Esophagus squamous epithelium (tissue), 4 donors: ENCODE data around the gene PHLDA3.

DNA sequence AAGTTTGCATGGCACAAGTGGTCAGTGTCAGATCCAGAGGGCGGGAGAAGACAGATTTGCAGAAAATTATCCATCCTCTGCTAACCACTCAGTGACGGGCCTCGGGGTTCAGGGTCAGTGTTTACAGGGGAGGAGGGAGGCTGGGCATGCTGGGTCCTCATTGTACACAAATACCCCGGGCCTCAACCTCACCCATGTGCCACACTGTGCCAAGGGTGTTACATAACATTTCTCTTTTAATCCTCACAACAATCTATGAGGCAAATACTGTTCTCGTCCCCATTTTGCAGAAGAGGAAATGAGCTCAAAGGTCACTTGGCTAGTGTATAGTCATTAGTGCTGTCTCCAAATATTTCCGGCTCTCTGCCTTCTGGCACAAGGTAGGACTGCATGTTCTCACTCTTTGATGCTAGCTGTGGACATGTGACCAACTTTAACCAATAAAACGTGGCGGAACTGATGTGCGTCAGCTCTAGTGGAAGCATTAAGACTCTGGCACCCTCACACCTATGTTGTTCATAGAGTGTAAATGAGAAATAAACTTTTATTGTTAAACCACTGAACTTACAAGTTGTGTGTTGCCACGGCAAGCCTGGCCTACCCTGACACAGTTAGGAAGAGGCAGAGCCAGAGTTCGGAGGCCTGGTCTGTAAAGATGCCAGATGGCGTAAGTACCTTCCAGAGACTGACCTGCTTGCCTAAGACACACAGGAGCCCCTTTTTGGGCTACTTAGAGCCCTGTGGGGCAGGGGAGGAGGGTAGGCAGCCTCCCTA, 4.9 kb upstream of the KIF21B start:
- PRO-cap = no peak
- RAMPAGE, long total RNA, 4 experiments = no peak in any of the 4 experiments

DNA sequence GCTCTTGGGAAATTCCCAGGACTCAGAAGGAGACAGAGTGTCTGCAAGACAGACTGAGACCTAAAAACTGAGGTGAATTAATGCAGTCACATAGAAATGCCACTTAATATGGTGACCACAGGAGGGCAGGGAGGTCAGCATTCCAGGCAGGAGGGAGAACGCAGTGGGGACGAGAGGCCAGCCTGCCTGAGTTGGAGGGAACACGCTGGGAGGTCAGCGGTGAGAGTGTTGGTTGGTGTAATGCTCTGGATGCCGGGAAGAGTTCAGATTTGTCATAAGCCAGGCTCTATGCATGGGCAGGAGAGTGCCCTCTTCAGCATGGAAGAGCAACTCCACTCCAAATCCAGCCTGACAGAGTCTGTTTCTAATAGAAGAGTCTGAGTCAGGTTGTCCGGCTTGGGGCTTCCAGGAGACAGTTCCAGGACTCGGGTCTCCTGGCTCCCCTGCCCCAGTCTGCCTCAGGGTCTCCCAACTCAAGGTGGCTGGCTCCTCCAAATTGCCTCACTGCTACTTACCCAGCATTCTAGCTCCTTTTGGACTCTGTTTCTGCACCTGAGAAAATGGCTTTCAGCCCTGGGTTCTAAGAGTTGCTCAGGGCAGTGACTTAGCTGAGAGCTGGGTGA, 5.7 kb upstream of the IGFN1 start:
- PRO-cap = no peak
- RAMPAGE, long total RNA, 4 experiments = no peak in any of the 4 experiments

DNA sequence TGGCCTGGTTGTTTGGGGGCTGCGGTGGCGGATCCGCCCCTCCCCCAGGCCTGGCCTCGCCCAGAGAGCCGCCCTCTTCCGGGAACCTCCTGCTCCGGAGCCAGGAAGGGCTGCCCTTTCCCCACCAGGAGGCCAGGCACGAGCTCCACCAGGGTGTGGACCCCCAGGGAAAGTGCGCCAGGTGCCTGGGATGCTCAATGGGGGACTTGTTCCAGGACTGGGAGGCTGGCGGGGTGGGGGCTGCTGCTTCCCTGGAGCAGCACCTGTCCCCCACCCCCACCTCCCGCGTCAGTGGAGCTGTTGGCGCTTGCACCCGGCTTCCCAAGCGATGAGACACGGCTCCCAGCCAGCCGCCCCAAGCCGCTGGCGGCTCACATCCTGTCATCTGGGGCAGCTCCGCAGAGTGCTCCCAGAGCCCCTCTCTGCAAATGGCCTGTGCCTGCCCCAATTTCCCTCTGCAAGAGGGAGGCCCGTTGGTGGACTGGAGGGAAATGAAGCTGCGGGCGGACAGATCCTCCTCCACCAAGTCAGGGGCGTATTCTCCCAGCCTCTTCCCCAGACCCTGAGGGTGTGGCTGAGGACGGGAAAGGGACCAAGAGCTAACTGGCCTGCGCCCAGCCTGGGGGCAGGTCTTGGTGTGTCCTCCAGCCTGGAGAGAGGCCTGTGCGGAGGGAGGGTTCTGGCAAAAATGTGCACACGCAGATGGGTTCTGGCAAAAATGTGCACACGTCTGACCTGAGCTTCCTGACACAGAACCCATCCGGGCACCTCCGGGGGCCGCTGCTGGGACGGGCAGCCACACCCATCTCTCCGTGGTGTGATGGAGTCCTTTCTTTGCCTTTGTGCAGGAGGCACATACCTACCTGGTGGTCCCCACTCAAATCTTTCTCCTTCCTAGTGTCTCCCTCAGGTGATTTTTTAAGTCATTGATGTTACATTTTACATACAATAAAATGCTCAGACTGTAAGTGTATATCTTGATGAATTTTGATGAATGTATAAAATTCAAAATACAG, 23.3 kb upstream of the PKP1 start:
- PRO-cap = bidirectional peak, plus-strand start at position 358 of the sequence, minus-strand start at position 330 of the sequence
- RAMPAGE, long total RNA, 4 experiments = no peak in any of the 4 experiments

GRCh38 chr1:201284008-201284360, 678 bp downstream of the PKP1 start:
- PRO-cap = bidirectional peak, plus-strand start at chr1:201284232, minus-strand start at chr1:201284137
- RAMPAGE, long total RNA, 4 experiments = no peak in any of the 4 experiments

- PRO-cap = bidirectional peak, plus-strand start at chr1:201346636, minus-strand start at chr1:201346434
- RAMPAGE, long total RNA, 4 experiments = no peak in any of the 4 experiments
These were observed 31.0 kb downstream of the TNNT2 start for GRCh38 chr1:201346246-201347102.

DNA sequence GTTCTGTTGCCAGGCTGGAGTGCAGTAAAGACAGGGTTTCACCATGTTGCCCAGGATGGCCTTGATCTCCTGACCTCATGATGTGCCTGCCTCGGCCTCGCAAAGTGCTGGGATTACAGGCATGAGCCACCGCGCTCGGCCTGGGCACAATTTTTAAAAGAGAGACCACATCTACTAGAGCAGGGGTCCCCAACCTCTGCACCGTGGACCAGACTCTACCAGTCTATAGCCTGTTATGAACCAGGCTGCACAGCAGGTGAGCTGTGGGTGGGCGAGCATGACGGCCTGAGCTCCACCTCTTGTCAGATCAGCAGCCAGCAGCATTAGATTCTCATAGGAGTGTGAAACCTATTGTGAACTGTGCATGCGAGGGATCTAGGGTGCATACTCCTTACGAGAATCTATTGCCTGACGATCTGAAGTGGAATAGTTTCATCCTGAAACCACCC, 20.8 kb downstream of the TNNT2 start:
- PRO-cap = no peak
- RAMPAGE, long total RNA, 4 experiments = no peak in any of the 4 experiments

DNA sequence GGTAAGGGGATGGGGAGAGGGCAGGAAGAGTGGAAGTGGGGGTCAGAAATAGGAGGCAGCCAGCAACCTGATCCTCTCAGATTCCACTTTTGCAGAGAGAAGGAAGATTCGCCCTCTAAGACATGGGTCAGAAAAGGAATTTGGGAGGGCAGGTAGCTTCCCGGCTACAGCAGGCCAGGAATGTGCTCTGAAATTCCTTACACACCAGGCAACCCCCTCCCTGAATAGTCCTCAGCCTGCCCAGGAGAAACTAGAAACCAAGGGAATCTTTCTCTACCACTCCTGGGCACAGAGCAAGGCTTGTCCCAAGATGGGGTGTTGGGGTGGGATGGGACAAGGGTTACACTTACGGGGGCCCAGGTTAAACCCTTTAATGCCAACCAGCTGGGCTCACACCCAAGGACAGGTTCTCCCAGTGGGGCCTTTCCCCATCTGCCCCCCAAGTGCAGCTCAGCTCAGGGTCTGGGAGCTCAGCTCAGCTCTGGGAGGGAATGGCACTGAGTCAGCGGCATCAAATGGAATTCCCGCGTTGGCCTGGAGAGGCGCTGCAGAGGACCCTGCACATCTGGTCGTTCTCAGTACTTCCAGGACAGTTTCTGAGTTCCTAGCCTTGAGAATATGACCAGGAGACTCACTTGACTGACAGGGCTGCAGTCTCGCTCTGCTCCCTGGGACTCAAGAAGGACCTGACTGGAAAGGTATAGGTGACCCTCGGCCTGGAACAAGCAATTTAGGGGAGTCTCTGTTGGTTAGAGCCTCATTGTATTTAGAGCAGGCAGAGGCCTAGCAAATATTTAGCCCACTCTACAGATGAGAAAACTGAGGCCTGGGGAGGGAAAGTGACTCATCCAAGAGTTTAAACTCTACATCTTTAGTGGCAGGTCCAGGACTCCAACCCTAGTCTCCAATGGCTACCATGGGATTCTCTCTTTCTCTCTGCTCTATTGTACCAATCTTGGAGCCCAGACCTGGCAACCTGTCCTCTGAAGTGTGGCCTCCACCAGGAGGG, 680 bp downstream of the TNNT2 start:
- PRO-cap = no peak
- RAMPAGE, long total RNA, 4 experiments = no peak in any of the 4 experiments

DNA sequence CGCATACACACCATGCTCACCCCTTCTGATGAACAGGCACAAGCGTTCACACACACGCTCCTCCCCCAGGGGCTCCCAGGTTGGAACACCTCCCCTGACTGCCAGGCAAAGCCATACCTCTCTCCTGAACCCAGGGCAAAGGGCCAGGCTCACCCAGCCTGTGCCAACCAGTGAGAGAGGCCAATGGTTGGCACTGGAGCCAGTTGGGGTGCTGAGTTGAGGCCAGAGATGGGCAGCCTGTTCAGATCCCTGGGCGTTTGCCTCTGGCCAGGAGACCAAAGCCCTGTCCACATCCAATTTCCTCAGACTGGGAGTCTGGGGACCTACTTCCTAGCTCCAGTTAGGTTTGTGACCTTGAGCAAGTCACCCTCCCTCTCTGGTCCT, 5.7 kb upstream of the LAD1 start:
- PRO-cap = no peak
- RAMPAGE, long total RNA, 4 experiments = no peak in any of the 4 experiments

GRCh38 chr1:201422285-201422642, 734 bp upstream of the TNNI1 start:
- PRO-cap = no peak
- RAMPAGE, long total RNA, 4 experiments = no peak in any of the 4 experiments

- PRO-cap = bidirectional peak, plus-strand start at chr1:201468596, minus-strand start at chr1:201468452; unidirectional peak, minus-strand start at chr1:201468738; bidirectional peak, plus-strand start at chr1:201469212, minus-strand start at chr1:201469134; bidirectional peak, plus-strand start at chr1:201469368, minus-strand start at chr1:201469387
- RAMPAGE, long total RNA, 4 experiments = no peak in any of the 4 experiments
These were observed at the start of gene PHLDA3 for GRCh38 chr1:201468353-201469456. TSS of gene PHLDA3 (minus strand) at chr1:201469188.

DNA sequence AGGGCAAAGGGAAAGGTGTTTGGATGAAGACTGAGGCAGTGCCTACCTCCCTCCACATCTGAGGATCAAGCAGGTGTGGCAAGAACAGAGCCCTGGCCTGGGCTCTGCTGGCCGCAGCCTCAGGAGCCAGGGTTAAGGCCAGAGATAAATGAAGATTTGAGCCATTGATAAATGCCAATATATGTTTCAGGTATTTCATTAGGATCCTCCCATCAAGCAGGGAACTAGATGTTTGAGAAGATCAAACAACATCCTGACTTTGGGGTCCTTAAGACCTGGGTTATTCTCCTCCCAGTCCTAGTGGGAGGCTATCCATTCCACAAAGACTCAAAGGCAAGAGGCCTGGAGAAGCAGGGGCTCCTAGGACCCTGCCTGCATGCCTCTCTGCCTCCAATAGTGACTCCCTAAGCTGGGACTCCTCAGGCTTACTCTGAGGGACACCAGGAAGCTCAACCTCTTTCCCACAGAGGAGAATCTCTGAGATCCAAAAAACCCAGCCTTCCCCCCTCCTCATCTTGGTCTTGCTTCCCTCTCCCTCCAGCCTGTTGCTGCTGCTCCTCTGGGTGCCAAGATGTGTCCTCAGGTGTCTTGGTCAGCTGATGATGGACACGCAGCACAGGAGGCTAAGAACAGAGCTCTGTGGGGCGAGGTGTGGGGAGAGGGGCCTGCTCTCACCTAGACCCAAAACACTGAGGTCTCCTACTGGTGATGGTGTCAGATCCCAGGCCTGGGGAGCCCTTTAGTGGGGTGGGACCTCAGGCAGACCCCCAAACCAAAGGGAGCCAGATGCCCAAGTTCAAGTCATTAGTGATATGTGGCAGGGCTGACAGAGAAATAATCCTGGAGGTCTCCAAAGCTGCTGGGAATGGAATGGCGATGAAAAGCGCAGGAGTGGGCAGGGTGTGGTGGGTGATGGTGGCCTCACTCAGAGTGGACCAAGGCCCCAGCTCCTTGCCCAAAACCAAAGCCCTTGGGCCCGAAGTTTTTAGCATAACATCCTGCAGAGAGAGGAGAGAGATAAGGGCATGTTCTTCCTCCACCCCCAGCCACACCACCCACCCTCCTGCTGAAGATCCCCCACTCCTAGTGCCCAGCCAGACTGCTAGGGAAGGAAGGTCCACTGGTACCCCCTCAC, 15.2 kb upstream of the PHLDA3 start:
- PRO-cap = no peak
- RAMPAGE, long total RNA, 4 experiments = no peak in any of the 4 experiments

- PRO-cap = no peak
- RAMPAGE, long total RNA, 4 experiments = no peak in any of the 4 experiments
These were observed 3.3 kb upstream of the NAV1 start for GRCh38 chr1:201535506-201536111.

DNA sequence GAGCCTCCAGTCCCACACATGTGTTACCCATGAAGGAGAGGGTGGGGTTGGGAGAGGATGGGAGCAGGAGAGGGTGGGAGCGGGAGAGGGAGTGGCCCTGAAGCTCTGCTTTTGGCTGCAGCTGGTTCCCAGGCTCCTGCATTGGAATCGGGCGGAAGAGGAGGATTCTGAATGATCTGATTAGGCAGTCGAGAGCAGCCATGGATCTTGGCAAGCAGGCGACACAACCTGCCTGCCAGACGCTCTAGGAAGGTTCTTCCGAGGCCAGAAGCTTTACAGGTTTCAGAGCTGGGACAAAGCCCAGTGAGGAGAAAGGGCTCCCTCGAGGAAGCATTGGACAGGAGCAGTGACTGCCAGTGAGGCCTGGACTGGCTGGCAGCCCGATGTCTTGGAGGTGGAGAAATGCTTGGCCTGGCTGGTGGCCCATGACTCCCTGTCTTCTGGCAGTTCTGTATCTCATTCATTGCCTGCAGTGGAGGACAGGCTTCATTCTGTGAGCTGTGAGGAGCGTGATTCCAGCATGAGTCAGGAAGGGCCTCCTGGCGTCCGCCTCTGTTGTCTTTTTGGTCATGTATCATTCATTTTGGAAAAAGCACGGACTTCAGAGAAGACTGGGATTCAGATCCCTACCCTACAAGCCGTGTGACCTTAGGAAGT, 132.7 kb upstream of the IPO9 start:
- PRO-cap = no peak
- RAMPAGE, long total RNA, 4 experiments = no peak in any of the 4 experiments

- PRO-cap = no peak
- RAMPAGE, long total RNA, 4 experiments = no peak in any of the 4 experiments
These were observed 18.7 kb upstream of the IPO9 start for GRCh38 chr1:201810154-201810856.

GRCh38 chr1:201874436-201875286, 14.0 kb upstream of the SHISA4 start:
- PRO-cap = no peak
- RAMPAGE, long total RNA, 4 experiments = start-site peak on the plus strand in 1 of 4 experiments, at chr1:201874833-201874971 at its widest, 9 reads per replicate

- PRO-cap = bidirectional peak, plus-strand start at chr1:201913102, minus-strand start at chr1:201912989
- RAMPAGE, long total RNA, 4 experiments = no peak in any of the 4 experiments
These were observed 24.2 kb downstream of the SHISA4 start for GRCh38 chr1:201912852-201913432.

DNA sequence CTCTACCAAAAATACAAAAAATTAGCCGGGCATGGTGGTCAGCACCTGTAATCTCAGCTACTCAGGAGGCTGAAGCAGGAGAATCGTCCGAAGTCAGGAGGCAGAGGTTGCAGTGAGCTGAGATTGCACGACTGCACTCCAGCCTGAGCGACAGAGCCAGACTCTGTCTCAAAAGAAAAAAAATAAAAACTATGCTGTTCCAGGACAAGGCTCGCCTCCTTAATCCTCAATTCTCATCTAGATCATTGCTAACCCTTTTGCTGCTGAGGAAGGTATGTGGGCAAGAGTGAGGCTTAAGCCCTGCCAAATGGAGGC, 24.7 kb downstream of the SHISA4 start:
- PRO-cap = unidirectional peak, minus-strand start at position 111 of the sequence
- RAMPAGE, long total RNA, 4 experiments = no peak in any of the 4 experiments

- PRO-cap = no peak
- RAMPAGE, long total RNA, 4 experiments = no peak in any of the 4 experiments
These were observed 6.9 kb downstream of the RNPEP start for GRCh38 chr1:201989134-201989932.

DNA sequence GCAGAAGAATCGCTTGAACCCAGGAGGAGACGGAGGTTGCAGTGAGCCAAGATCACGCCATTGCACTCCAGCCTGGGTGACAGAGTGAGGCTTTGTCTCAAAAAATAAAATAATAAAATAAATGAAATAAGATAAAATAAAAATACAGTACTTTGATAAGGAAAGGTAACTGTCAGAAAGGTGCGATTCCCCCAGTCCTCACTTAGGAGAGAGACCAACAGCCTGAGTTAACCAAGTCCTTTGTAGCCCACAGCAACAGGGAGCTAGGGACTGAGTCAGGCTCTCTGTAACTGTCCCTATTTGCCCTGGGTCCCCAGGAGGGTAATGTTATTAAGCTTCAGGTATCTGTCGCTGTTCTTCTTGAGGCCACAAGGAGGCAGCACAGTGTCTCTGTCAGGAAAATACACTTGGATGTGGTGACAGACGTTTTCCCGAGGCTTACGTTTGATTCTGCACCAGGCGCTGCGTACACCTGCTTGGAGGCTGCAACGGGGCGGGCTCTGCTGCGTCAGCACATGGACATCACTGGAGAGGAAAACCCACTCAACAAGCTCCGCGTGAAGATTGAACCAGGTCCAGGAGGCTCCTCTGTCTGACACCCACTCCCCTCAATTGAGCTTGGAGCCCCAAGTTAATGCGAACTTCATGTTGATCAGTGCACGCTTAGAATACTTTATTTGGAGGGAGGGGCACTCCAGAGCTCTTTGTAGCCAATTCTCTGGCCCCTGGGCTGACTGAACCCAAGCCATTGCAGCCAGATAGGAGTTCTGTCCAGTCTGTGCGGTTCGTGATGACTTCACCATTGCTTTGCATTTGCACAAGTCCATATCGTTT, 10.7 kb upstream of the ELF3 start:
- PRO-cap = no peak
- RAMPAGE, long total RNA, 4 experiments = no peak in any of the 4 experiments

DNA sequence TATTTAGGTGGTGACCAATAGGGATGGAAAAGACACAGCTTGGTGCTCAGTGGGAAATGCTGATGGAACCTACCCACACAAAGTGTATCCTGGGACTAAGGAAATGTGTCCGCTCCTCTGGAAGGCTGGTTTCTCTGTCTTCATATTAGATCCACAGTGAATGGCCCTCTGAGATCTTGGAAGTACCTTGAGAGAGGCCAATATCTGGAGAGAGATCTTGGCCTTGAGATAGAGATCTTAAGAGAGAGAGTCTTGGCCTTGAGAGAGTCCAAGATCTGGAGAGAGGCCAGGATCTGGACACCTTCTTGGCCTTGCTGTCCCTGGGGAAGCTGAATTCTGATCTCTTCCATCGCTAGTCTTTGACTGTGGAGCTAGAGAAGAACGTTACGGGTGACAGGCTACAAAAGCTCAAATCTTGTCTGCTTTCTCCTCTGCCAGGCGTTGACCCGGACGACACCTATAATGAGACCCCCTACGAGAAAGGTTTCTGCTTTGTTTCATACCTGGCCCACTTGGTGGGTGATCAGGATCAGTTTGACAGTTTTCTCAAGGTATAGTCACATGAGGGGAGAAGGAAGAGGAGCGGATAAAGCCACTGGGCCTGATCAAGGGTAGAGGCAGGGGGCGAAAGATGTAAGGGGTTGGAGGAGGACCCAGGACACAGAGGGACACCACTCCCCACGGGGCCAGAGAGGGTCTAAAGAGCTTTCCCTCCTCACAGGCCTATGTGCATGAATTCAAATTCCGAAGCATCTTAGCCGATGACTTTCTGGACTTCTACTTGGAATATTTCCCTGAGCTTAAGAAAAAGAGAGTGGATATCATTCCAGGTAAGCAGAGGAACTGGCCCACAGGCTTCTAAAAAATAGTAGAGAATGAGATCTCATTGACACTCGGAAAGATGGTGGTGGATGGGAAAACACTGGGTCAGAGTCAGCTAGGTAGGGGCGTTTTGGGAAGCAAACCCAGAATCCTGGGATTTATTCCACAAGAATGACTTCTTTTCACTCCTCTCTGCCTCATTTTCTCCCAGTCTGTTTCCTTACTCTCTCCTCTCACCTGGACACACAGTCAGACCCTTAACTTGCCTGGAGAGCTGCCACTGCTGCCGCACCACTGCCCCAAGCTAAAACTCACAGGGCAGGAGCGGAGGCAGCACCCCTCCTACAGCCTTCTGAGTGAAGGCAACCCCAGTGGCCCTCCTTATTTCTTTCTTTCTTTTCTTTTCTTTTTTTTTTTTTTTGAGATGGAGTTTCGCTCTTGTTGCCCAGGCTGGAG, 9.0 kb upstream of the ELF3 start:
- PRO-cap = no peak
- RAMPAGE, long total RNA, 4 experiments = no peak in any of the 4 experiments